SK-N-SH (cell line): ENCODE measurements around a stretch of chr13.

- RRBS, result no CpG with 5 or more reads among the region's 6 CpGs
CAGE:
- cytosol, long polyA plus RNA, result no peak
- long polyA plus RNA, result no peak
- nucleus, long polyA plus RNA, result no peak
Observed at GRCh38 chr13:29877510-29878032, 27.2 kb upstream of the UBL3 start.

- RRBS, result no CpG with 5 or more reads among the region's 5 CpGs
CAGE:
- cytosol, long polyA plus RNA, result no peak
- long polyA plus RNA, result no peak
- nucleus, long polyA plus RNA, result no peak
Observed at GRCh38 chr13:29906545-29907068, 56.2 kb upstream of the UBL3 start.

- RRBS, result no CpG with 5 or more reads among the region's 9 CpGs
CAGE:
- cytosol, long polyA plus RNA, result no peak
- long polyA plus RNA, result no peak
- nucleus, long polyA plus RNA, result no peak
Observed at GRCh38 chr13:29994803-29995414, 144.5 kb upstream of the UBL3 start.

GRCh38 chr13:30133374-30133835, 173.9 kb downstream of the KATNAL1 start:
- RRBS, result no CpG with 5 or more reads among the region's 16 CpGs
CAGE:
- cytosol, long polyA plus RNA, result no peak
- long polyA plus RNA, result no peak
- nucleus, long polyA plus RNA, result no peak

- RRBS, result no CpG with 5 or more reads among the region's 28 CpGs
CAGE:
- cytosol, long polyA plus RNA, result no peak
- long polyA plus RNA, result no peak
- nucleus, long polyA plus RNA, result no peak
Observed at GRCh38 chr13:30153492-30154255, 153.7 kb downstream of the KATNAL1 start.

- RRBS, result 97% methylated on average over 1 of the region's 8 CpGs
CAGE:
- cytosol, long polyA plus RNA, result no peak
- long polyA plus RNA, result no peak
- nucleus, long polyA plus RNA, result no peak
Observed at GRCh38 chr13:30157598-30158059, 149.7 kb downstream of the KATNAL1 start.

DNA sequence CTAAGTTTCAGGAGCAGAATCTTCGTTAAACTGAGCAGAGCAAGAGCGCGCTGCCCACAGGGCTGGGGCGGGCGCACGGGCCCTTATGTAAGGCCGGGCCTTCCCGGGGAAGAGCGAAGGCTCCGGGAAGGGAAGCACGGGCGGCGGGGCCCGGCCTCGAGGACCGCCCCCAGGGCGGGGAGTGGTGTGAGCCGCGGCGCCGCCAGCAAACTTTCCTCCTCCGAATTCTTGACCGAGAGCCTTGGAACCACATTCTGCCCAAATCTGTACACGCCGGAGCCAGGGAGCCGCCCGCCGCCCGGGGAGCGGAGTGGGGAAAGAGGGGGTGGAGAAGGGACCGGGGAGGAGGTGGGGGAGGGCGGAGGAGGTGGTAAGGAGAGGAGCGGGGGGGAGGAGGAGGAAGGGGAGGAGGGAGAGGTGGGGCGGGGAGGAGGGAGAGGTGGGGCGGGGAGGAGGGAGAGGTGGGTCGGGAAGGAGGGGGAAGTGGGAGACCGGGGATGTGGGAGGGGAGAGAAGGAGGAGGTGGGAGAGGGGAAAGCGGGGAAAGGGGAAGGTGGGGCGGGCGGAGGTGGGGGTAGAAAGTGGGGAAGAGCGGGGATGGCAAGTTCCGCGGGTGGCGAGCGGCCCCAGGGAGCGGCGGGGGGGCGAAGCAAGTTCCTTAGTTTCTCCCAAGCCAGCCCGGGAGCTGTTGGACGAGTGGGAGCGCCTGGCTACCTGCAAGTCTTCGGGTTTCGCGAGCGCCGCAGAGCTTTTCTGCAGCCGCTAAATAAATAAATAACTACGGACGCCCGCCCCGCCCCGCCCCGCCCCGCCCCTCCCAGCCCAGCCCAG, 575 bp upstream of the UBE2L5 start:
- RRBS, result no CpG with 5 or more reads among the region's 64 CpGs
CAGE:
- cytosol, long polyA plus RNA, result no peak
- long polyA plus RNA, result no peak
- nucleus, long polyA plus RNA, result no peak

- RRBS, result no CpG with 5 or more reads among the region's 6 CpGs
CAGE:
- cytosol, long polyA plus RNA, result no peak
- long polyA plus RNA, result no peak
- nucleus, long polyA plus RNA, result no peak
Observed at GRCh38 chr13:30480525-30480915, 14.8 kb upstream of the HMGB1 start.

DNA sequence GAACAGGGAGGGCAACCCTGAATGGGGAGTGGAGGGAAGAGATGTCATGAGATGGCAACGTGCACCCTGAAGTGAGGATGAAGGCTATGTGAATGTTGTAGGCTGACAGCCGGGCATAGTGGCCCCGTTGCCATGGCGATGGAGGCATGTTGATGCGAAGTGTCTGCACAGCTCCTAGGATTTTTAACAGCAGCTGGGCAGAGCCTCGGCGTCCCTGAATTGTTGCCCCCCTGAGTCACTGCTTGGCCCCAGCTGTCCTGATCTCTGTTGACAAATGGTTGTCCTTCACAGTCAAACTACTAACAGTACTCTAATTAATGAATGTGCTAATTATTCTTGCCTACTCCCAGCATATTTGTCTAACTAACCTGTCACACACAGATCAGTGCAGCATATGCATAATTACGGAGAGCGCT, 4.7 kb upstream of the ALOX5AP start:
- RRBS, result no CpG with 5 or more reads among the region's 9 CpGs
CAGE:
- cytosol, long polyA plus RNA, result no peak
- long polyA plus RNA, result no peak
- nucleus, long polyA plus RNA, result no peak

- RRBS, result no CpG with 5 or more reads among the region's 16 CpGs
CAGE:
- cytosol, long polyA plus RNA, result no peak
- long polyA plus RNA, result no peak
- nucleus, long polyA plus RNA, result no peak
Observed at GRCh38 chr13:30799247-30800020, 64.1 kb downstream of the ALOX5AP start.

DNA sequence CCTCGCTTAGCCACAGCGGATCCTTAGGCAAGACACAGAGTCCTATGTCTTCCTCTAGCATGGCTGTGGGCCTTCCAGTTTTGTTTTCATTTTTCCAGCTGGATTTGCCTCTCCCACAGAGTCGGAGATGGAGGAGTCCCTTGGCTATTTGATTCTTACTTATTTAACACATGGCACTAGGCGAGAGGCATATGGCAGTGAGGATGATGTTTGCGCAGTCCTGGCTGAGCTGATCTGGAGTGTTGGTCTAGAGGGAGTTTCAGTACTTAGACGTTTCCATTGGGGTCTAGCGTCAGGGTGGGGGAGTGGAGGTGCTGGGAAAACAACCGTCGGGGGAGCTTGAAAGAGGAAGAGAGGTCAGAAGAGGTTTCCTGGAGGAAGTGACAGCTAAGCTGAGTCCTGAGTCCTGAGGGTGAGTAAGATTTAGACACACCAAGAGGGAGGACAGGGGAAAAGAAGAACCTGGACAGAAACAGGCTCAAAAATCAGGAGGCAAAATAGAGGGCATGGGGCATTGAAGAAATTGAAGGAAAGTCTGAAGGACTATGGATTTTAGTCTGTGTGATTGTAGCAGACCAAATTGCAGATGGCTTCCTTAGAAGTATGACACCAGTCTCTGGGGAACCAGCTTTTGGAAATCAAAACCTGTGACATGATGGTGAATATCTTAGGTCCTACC, 81.4 kb downstream of the ALOX5AP start:
- RRBS, result no CpG with 5 or more reads among the region's 9 CpGs
CAGE:
- cytosol, long polyA plus RNA, result no peak
- long polyA plus RNA, result no peak
- nucleus, long polyA plus RNA, result no peak

- RRBS, result no CpG with 5 or more reads among the region's 18 CpGs
CAGE:
- cytosol, long polyA plus RNA, result no peak
- long polyA plus RNA, result no peak
- nucleus, long polyA plus RNA, result no peak
Observed at GRCh38 chr13:30869951-30871152, 35.7 kb upstream of the MEDAG start.

DNA sequence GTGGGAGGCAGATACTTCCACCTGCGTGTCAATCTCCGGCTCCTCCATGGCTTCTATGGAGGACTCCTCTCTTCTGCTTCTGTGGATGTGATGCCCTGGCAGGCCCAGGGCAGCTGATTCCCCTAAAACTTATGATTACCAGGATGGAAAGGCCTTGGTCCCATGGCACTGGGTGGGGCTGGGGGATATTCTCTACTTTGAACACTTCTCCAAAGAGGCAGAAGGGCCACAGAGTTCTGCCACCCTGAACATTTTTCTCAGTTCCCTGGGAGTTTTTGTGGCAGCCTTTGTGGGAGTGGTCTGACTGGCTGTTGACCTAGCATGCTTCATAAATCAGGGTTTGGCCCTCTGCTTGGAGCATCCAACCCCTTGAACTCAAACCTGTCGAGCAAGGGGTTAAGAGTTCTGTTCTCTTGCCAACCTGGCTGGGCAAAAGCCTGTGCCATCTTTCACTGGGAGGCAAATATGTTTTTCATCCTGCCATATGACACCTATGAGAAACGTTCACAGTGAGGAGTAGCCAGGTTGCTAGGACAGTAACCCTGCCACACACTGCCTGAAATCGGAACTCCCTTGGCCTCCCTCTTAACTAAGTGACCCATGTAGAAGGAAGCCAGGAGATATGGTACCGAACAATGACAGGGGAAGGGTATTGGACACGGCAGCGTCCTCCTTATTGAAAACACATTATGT, 7.8 kb upstream of the TEX26 start:
- RRBS, result no CpG with 5 or more reads among the region's 8 CpGs
CAGE:
- cytosol, long polyA plus RNA, result no peak
- long polyA plus RNA, result no peak
- nucleus, long polyA plus RNA, result no peak

- RRBS, result 2% methylated on average over 31 of the region's 61 CpGs
CAGE:
- cytosol, long polyA plus RNA, result no peak
- long polyA plus RNA, result no peak
- nucleus, long polyA plus RNA, result no peak
Observed at GRCh38 chr13:31200285-31200656, 496 bp downstream of the B3GLCT start.

DNA sequence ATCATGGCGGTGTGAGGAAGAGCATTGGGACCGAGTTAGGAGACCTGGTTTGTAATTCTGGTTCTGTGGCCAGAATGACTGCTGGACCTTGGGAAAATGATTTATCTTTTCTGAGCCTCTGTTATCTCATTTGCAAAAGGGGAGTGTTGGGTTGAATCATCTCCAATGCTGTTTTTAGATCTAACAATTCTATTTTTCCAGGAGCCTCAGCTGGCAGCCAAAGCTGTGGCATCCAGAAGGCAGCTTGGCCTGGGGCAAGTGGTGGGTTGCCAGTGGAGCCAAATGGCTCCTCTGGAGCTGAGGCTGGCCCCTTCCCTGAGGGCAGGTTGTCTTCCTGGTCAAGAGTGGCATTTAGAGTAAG, 21.2 kb downstream of the B3GLCT start:
- RRBS, result no CpG with 5 or more reads among the region's 2 CpGs
CAGE:
- cytosol, long polyA plus RNA, result no peak
- long polyA plus RNA, result no peak
- nucleus, long polyA plus RNA, result no peak

DNA sequence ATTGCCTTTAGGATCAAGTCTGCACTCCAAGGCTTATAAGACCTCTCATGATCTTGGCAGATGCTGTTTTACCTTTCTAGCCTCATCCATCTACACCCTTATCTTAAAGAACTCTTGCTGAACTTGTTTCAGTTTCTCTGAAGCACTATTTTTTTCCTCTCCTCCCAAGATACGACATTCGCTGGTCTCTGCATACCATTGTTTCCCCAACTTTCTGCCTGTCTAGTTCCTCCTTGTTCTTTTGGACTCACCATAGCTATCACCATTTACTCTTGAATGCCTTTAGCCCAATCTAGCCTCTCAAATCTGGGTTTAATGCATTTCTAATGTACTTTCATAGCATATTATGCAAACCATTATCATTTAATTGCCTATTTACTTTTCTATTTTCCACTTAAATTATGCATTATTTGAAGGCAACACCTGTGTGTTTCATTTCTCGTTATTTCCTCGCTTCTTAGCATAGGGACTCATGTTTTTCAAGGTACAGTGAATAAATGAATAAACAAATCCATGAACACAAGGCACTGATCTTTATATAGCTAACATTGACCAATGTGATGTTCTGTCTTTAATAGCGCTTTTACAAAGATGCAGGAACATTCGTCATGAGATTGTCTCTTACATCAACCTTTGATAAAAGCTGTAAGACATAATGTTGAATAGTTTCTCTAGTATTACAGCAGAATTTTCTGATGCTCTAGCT, 121.0 kb downstream of the B3GLCT start:
- RRBS, result no CpG with 5 or more reads among the region's 6 CpGs
CAGE:
- cytosol, long polyA plus RNA, result no peak
- long polyA plus RNA, result no peak
- nucleus, long polyA plus RNA, result no peak

DNA sequence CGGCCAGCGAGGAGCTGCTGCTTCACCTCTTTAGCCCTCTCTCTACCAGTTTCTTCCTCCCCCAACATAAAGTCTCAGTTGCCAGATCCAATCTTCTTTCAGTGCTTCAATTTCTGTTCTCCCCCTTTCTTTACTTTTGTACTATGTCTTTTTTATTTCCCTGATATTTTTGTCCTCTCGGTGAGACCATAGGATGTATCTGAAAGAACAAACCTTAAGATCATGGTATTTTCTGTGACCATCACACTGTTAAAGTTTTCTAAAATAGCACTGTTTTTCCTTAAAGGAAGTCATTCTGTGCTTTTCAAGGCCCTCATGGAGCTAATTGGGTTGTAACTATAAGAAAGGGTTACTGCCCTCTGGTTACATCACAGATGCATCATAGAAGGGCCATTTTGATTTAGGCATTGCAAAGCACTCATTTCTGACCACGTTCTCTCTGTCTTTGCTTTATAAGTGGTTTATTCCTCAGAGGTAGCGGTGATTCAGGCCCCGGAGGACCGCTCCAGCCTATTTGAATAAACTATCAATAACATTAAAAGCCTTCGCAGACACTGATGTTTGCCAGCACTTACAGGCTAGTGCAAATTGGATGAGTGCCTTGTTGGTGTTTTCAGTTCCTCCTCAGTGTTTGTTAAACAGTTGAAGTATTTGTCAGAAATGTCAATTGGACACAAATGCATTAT, 120.0 kb downstream of the RXFP2 start:
- RRBS, result no CpG with 5 or more reads among the region's 8 CpGs
CAGE:
- cytosol, long polyA plus RNA, result no peak
- long polyA plus RNA, result no peak
- nucleus, long polyA plus RNA, result no peak

- RRBS, result no CpG with 5 or more reads among the region's 2 CpGs
CAGE:
- cytosol, long polyA plus RNA, result no peak
- long polyA plus RNA, result no peak
- nucleus, long polyA plus RNA, result no peak
Observed at GRCh38 chr13:31908880-31909686, 122.5 kb upstream of the FRY start.

GRCh38 chr13:32150312-32150599, 118.7 kb downstream of the FRY start:
- RRBS, result no CpG with 5 or more reads among the region's 1 CpG
CAGE:
- cytosol, long polyA plus RNA, result no peak
- long polyA plus RNA, result no peak
- nucleus, long polyA plus RNA, result no peak

GRCh38 chr13:32253837-32254751, 61.1 kb downstream of the ZAR1L start:
- RRBS, result no CpG with 5 or more reads among the region's 17 CpGs
CAGE:
- cytosol, long polyA plus RNA, result no peak
- long polyA plus RNA, result no peak
- nucleus, long polyA plus RNA, result no peak